OCI-LY7 (cell line): Measurements from ENCODE around the gene GATA3.

GRCh38 chr10:6145039-6145635 is 56.3 kb downstream of the RBM17 start:
- PRO-cap: no peak
- RAMPAGE, long total RNA: no peak

DNA sequence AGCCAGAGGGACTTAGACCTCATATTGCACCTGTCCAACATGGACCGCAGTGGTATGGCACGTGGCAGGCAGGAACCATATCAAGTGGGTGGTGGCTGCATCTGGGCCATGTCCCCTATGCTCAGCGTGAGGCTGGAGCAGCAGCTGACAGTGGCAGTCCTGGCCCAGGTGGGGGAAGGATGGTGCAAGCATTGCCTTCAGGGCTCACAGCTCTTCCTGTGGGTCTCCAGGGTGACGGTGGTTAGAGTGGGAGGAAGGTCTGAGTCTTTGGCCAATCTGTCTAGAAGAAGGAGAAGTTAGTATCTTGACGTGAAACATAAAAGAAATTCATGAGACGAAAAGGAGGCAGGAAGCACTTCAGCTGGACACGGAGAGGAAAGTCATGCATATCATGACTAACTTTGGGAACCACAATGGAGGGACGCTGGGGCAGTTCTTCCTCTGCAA is 54.4 kb upstream of the PFKFB3 start:
- PRO-cap: no peak
- RAMPAGE, long total RNA: no peak

- PRO-cap: bidirectional peak, plus-strand start at chr10:6151329, minus-strand start at chr10:6151330
- RAMPAGE, long total RNA: no peak
Observed at GRCh38 chr10:6150814-6152145, 51.5 kb upstream of the PFKFB3 start.

DNA sequence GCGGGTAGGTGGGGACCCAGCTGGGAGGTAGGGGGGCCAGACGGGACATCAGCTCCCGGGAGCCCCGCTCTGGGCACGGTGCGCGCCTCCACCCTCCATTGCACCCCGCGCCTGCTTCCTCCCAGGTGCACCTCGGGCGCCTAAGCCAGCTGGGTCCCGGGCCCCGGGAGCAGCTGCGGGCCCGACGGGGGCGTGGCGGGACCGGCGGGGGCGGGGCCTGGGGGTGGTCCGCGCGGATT is 39.3 kb upstream of the PFKFB3 start:
- PRO-cap: bidirectional peak, plus-strand start outside the sequence, minus-strand start at position 142 of the sequence
- RAMPAGE, long total RNA: no peak

DNA sequence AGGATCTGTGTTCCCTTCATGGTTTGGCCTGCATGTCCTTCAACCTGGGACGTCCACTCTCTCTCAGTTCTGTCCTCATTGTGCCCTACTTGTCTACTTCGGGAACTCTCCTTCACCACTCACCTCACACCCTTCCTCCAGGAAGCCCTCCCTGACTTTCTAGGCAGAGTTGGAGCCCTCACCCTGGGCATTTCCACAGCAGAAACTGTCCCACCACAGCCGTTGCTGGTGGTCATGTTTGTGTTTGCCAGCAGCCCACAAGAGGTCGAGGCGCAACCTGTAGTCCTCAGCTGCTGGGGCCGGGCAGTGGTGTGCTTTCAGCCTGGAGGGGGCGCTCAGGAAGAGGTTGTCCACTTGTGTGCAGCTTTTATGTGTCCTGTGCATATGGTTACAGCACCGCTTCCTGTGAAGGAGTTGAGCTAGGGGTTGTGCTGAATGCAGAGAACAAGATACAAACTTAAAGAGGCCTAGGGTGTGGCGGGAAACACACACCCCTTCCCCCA is 29.7 kb upstream of the PFKFB3 start:
- PRO-cap: no peak
- RAMPAGE, long total RNA: no peak

DNA sequence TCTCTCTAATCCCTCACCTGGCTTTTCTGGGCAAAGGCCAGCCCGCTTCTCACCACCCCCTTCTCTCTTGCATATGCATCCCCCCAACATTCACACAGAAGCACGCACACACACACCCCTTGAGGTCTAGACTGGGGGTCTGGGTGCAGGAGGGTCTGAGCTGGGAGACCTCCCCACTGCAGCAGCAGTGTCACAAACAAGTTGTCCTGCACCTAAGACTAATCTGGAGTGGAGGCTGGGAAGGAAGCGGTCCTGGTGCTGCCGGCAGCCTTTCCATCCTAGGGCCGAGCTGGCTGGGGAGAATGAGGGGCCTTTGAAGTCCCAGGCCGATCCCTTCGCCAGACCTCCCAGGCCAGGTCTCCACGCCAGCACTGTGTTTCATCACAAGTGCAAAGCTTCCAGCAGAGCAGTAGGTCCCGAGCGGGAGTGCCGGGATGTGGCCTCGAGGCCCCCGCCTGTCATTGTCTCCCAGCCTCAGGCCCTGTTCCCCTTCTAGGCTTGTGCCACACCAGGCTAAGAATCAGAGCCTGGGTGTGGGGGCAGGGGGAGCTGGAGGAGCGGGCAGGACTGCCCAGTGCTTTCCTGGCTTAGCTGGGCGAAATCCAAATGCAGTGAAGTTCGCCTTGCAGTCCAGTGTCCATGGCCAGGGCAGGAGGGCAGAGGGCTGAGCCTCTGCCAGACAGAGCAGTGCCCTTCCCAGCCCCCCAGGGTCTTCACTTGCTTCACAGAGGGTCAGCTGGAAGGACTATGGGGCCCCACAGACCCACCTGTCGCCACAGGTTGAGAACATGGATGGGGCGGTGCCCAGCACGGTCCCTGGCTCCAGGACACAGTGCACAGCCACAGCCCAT is 20.3 kb upstream of the PFKFB3 start:
- PRO-cap: no peak
- RAMPAGE, long total RNA: no peak

GRCh38 chr10:6234807-6235444 is 32.2 kb downstream of the PFKFB3 start:
- PRO-cap: no peak
- RAMPAGE, long total RNA: no peak

- PRO-cap: no peak
- RAMPAGE, long total RNA: no peak
Observed at GRCh38 chr10:6401034-6402175, 178.7 kb downstream of the PRKCQ start.

GRCh38 chr10:6721306-6721893 is 141.3 kb upstream of the PRKCQ start:
- PRO-cap: no peak
- RAMPAGE, long total RNA: no peak

DNA sequence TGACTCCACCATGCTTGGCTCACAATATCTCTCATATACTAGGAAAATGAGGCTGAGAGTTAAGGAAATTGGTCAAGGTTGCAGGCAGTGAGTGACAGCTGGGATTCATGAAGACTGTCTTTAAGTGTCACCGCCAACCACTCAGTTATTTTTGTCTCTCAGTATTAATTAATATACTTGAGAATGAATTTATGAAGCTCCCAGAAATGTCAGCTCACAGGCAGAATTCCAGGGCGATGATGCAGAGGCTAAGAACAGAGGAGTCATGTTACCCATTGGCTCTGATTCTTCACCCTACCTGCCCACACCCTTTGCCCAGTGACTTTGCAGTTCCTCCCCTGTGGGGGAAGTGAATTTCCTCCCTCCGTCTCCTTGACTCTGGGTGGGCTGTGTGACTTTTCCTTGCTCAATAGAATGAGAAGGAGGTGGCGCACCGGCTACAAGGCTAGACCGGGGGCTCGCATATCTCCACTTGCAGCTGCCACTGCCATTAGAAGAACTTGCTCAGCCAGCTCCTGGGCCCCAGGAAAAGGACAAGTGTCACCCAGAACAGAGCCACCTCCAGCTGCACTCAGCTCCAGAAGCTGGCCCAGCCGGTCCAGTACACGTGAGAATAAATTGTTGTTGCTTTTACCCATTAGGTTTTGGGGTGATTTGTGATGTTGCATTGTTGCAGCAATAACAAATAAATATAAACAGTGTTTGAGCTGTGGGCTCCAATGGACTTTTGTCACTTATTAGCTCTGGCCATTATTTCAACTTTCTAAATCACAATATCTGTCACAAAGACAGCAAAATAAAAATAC is 157.1 kb upstream of the PRKCQ start:
- PRO-cap: no peak
- RAMPAGE, long total RNA: no peak

DNA sequence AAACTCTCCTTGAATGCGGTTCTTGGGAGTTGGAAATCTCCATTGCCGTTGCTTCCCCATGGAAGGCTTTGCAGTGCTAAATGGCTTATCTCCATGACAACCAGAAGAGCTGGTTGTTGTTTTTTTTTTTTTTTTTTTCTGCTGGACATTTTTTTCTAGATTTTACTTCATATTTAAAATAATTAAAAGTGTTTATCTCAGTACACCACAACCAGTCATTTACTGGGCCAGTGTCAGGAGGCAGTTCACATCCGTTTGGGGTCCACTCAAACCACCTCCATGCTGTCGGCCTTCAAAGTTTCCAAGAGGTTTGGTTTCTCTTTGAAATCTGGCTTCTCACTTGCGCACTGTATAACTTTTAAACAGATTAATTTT is 348.6 kb upstream of the PRKCQ start:
- PRO-cap: no peak
- RAMPAGE, long total RNA: no peak

GRCh38 chr10:7337418-7338179 is 73.2 kb downstream of the SFMBT2 start:
- PRO-cap: no peak
- RAMPAGE, long total RNA: no peak

DNA sequence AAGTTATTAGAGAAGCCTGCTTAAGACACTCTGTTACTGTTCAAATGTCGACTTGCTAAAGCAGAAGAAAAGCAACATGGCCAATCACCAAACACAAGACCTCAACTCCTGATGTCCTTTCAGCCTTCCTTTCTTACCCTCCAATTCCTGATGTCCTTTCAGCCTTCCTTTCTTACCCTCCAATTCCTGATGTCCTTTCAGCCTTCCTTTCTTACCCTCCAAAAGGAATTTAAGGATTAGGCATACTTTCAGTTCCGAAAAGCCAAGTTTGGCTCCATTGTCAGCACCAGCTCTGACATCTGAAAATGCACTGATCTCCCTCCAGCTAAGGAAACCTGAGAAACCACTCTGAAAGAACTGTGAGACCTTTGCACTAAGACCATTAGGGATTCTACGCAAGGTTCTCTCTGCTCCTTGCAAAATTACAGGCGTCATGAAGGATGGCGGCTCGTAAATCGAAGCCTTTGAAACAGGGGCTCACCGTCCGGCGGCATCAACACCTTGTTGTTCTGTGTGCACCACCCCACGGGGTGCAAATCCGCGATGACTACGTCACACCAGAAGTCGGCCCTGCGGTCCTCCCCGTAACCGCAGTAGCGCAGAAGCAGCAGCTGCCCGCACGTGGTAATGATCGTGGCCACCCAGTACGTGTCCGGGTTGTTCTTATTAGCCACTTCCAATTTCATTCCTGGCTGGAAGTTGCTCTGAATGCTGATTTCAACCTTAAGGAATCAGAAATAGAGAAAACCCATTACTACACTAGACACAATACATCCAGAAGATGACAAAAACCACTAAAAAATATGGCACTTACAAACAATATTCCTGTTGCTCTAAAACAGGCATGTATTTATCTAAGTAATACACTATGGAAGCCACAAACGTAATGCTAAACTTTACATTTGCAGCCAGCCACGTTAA is 43.4 kb downstream of the SFMBT2 start:
- PRO-cap: no peak
- RAMPAGE, long total RNA: no peak

GRCh38 chr10:7413330-7413634 is 2.4 kb upstream of the SFMBT2 start:
- PRO-cap: no peak
- RAMPAGE, long total RNA: no peak

DNA sequence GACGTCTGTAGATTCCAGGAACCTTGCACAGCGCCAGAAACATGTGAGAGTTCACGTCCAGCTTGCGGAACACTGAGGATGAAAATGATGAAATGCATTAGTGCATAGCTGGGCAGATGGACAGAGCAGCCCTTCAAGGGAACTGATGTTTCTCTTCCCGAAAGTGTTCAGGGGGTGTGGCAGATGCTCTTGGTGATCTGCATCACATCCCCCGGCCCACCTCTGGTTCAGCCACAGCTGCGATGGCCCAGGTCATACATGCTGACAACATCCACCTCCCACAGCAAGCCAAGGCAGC is 40.9 kb downstream of the ITIH5 start:
- PRO-cap: no peak
- RAMPAGE, long total RNA: no peak

GRCh38 chr10:7807329-7807777 is 11.0 kb upstream of the TAF3 start:
- PRO-cap: no peak
- RAMPAGE, long total RNA: no peak

- PRO-cap: no peak
- RAMPAGE, long total RNA: no peak
Observed at GRCh38 chr10:8044850-8045962, 9.3 kb upstream of the GATA3 start.

DNA sequence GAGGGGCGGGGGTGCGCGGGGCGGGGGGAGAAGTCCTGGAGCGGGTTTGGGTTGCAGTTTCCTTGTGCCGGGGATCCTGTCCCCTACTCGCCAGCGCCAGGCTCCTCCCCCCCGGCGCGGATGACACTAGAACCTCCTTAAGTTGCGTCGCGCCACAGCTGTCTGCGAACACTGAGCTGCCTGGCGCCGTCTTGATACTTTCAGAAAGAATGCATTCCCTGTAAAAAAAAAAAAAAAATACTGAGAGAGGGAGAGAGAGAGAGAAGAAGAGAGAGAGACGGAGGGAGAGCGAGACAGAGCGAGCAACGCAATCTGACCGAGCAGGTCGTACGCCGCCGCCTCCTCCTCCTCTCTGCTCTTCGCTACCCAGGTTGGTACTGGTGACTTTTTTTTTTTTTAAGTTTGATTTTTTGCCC is at the start of gene GATA3:
Gene GATA3, plus strand, starts transcription at position 167 of the 416 bp plus-strand sequence.
- PRO-cap: no peak
- RAMPAGE, long total RNA: no peak

- PRO-cap: no peak
- RAMPAGE, long total RNA: no peak
Observed at GRCh38 chr10:8073719-8074721, 19.5 kb downstream of the GATA3 start.

- PRO-cap: no peak
- RAMPAGE, long total RNA: no peak
Observed at GRCh38 chr10:8416571-8416789, 362.0 kb downstream of the GATA3 start.